Epithelial cell of prostate (primary cell): ENCODE data around the genes ACSL1 and HELT.

DNA sequence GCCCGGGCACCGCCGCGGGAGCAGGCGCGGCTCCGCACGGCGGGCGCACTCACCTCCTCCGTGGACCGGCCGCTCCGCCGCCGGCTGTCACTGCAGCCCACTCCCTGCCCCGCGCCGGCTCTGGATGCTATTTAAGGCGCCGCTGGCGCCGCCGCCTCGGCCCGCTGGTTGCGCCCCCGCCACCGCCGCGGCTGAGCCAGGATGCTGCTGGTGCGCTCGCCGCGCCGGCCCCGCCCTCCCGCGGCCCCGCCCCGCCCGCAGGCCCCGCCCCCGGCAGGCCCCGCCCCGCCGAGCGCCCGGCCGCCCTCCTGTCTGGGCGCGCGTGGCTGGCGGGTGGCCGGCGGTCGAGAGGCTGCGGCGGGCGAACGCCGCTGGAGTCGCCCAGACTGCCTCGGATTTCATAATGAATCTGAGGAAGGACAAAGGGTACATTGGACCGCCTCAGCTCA, at the start of gene ACSL1:
Gene ACSL1, minus strand, starts transcription at position 106 of the 449 bp plus-strand sequence.
- RRBS = under 1% methylated on average over 37 of the region's 65 CpGs

GRCh38 chr4:184843782-184844605, 18.2 kb upstream of the ACSL1 start:
- RRBS = no CpG with 5 or more reads among the region's 18 CpGs

GRCh38 chr4:184849145-184849865, 23.5 kb upstream of the ACSL1 start:
- RRBS = no CpG with 5 or more reads among the region's 6 CpGs

- RRBS = no CpG with 5 or more reads among the region's 7 CpGs
Observed at GRCh38 chr4:184854607-184855132, 28.9 kb upstream of the ACSL1 start.

GRCh38 chr4:185017919-185018668, at the start of gene HELT:
Gene HELT (plus strand): TSS chr4:185018490.
- RRBS = 2% methylated on average over 16 of the region's 56 CpGs

GRCh38 chr4:185148625-185148877, 5.5 kb downstream of the SLC25A4 start:
- RRBS = no CpG with 5 or more reads among the region's 2 CpGs

GRCh38 chr4:185202850-185203455, 847 bp downstream of the CFAP97 start:
- RRBS = 0% methylated on average over 1 of the region's 8 CpGs

DNA sequence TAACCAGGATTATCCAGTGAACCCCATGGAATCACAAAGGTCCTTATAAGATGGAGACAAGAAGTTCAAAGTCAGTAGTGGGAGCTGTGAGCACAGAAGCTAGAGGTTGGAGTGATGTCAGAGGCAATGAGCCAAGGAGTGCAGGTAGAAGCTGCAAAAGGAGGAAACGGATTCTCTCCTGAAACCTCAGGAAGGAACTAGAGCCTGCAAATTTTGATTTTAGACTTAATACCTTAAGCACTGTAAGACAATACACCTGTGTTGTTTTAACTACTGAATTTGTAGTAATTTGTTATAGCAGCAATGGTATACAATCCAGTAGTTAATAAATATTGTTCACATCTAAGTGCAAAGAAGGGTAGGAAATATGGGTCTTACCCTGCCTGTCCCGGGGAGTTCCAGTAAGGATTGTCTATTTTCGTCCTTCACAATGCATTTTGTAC, 890 bp upstream of the CFAP97 start:
- RRBS = no CpG with 5 or more reads among the region's 3 CpGs

GRCh38 chr4:185328297-185329082, 67.2 kb downstream of the LRP2BP start:
- RRBS = no CpG with 5 or more reads among the region's 12 CpGs

GRCh38 chr4:185380169-185380857, 15.4 kb downstream of the LRP2BP start:
- RRBS = no CpG with 5 or more reads among the region's 4 CpGs

DNA sequence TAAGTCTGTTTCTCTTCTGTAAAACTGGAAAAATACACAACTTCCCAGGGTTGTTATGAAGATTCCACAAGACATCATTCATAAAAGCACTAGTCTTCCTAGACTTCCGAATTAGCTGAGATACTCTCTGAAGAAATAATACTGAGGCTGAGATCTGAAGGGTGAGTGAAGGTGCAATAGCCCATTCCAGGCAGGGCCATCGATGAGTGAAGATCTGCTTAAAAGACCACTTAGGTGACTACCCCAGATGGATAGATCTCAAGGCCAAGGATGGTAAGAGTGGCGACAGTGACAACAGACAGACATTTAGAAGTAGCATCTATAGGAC, 998 bp downstream of the UFSP2 start:
- RRBS = no CpG with 5 or more reads among the region's 3 CpGs

- RRBS = no CpG with 5 or more reads among the region's 9 CpGs
Observed at GRCh38 chr4:185542928-185543347, 7.6 kb upstream of the PDLIM3 start.

DNA sequence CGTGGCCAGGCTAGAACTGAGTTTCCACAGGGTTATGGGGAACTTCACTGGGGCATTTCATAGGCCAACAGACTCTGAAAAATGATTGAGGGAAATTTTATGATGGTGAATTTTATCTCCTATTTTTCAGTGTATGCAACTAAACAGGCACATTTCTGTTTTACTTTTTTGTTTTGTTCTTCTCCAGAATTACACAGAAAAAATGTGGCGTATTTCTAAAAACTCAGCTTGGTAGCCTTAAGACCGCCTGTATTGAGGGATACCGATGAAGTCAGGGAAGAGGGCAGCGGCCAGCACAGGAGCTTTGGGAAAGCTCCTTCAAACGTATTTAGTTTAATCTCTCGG, 118.9 kb downstream of the SORBS2 start:
- RRBS = no CpG with 5 or more reads among the region's 7 CpGs

DNA sequence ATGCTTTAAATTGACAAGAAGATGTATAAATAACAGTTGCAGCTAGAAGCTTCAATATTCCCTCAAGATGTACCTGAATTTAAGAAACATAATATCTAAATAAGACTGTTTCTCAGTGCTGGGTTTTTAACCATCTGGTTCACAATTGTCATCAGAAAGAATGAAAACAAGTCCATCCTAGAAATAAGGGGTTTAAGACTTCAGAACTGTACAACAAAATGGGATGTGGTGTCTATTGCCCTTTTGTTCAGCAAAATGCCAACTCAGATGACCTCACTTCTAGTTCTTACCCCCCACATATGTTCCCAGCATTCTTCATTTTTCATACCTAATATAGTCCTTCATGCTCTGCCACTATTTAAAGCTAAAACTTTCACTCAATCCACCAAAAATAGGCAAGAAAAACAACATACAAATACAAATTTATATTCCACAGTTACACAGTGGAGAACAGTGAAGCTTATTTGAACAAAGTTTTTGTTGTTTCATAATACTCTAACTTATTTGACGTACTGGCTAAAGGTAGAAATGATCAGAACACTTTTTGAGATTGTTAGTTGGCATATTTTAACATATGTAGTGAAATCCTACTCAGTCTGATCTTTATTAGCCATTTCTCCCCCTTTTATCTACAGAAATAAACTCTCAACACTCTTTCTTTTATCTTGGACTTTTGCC, 111.3 kb downstream of the SORBS2 start:
- RRBS = no CpG with 5 or more reads among the region's 1 CpG

- RRBS = no CpG with 5 or more reads among the region's 20 CpGs
Observed at GRCh38 chr4:185709848-185711188, 101.7 kb downstream of the SORBS2 start.

GRCh38 chr4:185742674-185743148, 69.3 kb downstream of the SORBS2 start:
- RRBS = no CpG with 5 or more reads among the region's 8 CpGs

DNA sequence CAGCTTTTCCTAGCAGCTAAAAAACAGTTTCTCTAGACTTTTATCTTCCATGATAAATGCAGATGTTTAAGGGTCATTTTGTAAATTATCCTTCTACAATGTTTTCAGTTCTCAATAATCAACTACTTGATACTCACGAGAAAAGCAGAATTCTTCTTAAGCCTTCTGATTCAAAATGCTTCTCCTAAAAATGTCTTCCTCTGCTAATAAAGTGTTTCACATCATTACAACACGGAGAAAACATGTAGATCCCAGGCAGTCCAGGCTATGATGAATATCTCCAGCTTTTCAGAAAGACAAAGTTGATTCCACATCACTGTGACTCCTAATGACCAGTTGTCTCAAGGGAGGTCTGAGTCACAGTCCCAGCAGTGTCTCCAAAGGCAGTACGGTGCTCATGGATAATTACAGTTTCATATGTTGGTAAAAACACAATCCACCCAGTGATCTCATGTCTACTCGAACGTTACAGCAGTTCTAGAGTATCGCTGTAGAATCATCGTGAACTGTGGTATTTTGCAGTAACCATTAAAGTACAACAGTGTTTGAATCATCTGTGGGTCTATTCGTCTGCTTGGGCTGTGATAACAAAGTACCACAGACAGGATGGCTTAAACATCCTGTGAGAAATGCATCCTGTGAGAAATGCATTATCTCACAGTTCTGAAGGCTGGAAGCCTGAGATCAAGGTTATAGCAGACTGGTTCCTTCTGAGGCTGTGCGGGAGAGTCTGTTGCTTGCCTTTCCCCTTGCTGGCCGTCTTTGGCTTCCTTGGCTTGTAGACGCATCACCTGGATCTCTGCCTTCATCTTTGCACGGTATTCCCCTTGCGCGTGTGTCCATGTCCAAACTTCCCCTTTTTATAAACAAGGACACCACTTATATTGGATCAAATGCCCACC, 121.1 kb upstream of the SORBS2 start:
- RRBS = no CpG with 5 or more reads among the region's 14 CpGs

DNA sequence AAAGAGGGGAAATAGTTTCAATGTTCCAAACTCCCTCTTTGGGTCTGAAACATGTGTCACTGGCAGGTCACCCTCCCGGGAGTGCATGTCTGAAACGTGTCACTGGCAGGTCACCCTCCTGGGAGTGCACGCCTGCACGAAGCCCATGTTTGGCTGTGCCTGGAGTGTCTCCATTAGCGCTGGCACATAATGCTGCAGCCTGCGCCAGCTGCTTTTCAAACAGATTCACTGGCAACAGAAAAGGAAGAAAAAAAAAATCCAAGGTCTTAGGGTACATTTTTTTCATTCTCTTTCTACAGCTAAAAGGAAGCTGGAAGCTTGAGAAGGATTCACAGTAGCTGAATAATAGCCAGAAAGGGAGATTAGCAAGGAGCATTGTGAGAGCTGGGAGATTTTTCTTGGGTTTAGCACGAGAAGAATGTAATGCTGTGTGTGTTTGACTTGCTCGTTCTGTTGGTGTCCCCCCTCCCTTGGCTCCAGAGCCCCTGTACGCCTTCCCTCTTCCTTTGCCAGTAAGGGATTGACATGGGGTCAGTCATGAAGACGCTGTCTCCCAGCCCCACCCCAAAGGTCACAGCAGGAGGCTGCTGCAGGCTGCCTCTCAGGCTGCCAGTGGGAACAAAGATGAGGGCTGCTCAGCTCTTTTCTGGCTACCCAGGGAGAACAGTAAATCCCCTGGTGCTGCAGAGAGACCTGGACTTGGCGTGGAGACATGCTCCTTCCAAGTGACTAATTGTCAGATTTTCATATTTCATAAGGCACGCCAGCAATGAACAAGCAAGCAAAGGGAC, 39.1 kb upstream of the TLR3 start:
- RRBS = no CpG with 5 or more reads among the region's 12 CpGs

GRCh38 chr4:186039686-186040300, 29.2 kb upstream of the TLR3 start:
- RRBS = no CpG with 5 or more reads among the region's 18 CpGs

GRCh38 chr4:186074126-186074663, 5.2 kb downstream of the TLR3 start:
- RRBS = no CpG with 5 or more reads among the region's 7 CpGs